Cardiac septum (tissue), 1 donor: ENCODE results near the genes CCDC24, KLF18, DMAP1 and TOE1.

DNA sequence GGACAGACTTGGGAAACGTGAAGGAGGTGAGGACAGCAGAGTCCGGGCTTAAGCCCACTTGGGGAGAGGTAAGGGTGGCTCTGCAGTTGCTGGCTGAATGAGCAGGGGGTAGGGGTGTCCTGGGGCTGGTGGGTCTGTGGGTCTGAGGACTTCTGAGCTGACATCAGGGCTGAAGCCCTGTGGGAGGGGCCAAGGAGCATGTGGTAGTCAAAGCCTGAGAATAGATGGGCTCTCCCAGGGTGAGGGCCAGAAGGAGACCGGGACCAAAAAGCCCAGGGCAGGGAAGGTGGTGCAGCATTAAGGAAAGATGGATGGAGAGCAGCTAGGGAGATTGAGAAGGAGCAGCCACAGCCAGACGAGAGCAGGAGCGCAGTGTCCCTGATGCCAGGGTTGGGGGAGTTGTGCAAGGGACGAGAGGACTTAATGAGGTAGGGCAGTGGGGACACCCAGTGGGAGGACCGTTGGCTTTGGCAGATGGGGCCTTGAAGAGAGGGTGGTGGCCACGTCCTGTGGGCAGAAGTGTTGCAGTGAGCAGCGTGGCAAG is 38.1 kb upstream of the KDM4A start:
- PRO-cap = no peak

DNA sequence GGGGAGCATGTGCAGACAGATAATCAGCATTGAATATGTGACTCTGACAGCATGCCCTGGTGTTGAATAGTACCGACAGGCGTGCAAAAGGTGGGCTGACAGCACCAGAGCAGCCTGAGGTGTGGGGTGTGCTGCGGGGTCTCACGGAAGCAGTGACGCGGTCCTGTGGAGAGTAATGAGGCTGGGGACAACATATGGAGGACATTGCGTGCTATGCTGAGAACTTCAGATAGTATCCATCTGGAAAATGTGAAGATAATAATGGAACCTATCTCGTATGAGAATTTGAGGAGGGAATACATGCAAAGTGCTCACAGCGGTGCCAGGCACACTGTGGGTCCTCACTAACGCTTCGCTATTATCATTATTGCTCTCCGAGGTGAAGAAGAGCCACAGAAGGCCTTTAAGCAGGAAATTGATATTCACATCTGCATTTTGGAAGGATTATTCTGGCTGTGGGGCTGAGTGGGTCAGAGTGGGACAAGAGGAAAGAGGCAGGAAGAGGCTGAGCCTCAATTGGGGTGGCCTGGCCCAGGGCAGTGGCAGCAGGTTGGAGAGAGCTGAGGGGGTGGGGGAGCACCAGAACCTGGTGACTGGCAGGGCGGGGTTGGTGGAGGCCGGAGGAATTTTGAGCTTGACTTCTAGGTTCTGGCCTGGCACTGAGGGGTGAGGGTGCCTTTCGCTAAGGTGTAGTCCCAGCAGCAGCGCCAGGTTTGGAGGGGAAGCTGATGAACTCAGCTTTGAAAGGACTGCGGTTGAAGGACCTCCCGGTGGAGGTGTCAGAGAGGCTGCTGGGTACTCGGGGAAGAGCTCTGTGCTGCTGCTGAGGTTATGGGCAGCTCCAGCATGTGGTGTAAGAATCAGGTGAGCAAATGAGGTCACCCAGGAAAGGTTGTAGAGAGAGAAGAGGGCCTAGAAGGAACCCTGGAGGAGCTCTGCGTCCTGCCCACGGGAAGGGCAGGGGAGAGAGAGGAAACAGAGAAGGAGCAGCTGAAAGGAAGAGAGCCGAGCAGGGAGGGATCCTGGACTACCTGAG is 33.7 kb upstream of the KDM4A start:
- PRO-cap = no peak

- PRO-cap = no peak
Observed at GRCh38 chr1:43667730-43668009, 17.7 kb downstream of the KDM4A start.

DNA sequence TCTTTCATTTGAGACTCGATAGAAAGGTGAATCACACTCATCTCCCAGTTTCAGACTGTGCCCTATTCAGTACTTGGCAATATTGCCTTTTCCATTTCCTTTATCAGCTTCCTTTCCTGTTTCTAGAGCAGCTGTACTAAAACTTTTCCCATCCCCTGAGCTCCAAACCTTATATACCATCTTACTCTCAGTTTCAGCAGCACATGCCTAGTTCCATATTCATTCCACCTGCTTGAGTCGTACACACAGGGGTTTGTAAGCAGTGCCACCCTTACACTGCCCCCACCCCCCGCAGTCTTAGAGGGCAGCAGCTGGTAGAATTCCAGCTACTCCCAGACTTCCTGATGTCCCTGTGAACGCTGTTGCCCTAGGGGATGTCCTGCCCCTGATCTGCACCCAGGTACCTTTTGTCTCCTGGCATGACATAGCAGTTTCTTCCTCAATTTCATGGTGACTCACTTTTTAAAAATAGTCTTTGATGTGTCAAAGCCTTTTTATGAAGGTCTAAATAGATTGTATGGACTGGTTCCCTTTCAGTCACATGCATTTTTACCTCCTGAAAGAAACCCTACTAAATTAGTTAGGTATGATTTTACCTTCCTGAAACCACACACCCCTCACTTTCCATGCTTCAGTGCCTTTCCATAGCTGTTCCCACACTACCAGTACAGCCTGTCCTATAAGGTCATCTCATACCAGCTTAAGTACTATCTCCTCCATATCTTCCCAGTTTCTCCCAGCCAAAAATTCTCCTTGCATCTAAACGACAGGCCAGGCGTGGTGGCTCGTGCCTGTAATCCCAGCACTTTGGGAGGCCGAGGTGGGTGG is 76.3 kb downstream of the ST3GAL3 start:
- PRO-cap = no peak

DNA sequence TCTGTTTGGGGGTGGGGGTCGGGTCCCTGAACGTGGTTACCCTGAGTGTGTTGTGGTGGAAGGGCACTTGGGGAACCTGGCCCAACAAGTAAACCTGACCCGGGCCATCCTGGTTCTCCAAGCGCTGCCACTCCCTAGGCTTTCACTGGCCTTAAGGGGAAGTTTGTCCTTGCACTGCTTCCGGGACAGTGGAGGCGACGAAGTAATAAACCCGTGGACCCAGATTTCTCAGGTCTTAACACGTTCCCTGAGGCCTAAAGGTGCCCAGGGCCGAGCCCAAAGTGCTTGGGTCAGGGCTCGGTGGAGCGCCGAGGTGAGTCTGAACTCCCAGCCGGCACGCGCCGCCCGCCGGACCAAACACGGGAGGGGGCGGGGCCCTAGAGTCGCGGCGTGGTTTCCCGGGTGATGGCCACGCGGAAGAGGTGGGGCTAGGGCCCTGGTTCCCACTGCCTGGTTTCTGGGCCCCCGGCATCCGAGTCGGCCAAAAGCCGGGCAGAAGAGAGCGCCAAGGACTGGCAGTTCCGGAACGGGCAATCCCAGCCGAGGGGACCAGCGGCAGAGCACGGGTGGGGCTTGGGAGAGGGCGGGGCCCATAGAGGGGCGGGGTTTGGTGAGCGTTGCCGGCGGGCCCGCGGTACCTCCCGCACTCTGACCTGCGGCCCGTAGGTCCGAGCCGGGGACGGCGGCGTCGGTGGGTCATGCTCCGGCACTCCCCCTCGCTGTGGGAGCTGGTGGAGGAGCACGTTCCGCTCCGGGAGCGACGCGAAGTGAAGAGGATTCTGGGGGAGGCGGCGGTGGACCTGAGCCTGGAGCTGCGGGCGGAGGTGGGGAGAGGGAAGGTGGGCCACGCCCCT is at the start of gene CCDC24:
CCDC24 (plus strand) TSS at position 419 of the 854 bp plus-strand sequence.
- PRO-cap = bidirectional peak, plus-strand start at position 484 of the sequence, minus-strand start at position 355 of the sequence; bidirectional peak, plus-strand start at position 593 of the sequence, minus-strand start at position 535 of the sequence

DNA sequence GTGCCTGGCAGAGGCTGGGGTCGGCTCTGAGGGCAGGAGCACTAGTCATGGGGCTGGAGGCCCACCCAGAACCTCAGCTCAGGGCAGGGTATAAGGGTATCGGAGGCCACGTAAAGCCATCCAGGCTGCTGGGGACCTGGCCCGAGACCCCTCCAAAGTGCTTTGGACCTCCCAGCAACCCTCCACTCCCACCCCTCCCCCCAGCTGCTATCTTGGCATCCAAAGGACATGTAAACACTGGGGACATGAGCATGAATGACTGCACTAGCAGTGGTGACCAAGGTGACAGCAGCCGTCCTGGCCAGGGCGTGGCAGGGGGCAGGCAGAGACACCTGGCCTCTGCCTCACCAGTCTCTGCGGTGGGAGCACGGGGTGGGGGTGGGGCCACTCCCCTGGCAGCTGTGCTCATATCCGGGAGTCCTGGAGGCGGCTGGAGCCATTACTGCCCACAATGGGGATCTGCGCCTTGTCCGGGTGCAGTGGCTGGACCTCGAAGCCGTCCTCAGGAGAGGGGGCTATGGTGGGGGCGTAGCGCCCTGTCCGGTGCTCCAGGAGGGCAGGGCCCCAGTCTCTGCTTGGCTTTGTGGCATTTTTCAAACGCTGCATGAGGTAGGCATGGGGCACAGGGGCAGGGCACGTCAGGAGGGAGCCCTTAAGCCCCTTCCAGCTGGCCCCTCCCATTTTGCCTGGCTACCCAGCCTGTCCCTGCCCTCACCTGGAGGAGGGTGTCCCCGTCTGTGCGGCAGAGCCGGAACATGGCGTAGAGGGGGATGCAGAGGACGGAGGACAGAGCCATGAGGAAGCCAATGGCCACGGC is 5.9 kb downstream of the CCDC24 start:
- PRO-cap = no peak

- PRO-cap = unidirectional peak, plus-strand start at chr1:44022154
Observed at GRCh38 chr1:44022071-44022381, 9.2 kb downstream of the SLC6A9 start.

GRCh38 chr1:44024864-44025216 is 6.4 kb downstream of the SLC6A9 start:
- PRO-cap = no peak

DNA sequence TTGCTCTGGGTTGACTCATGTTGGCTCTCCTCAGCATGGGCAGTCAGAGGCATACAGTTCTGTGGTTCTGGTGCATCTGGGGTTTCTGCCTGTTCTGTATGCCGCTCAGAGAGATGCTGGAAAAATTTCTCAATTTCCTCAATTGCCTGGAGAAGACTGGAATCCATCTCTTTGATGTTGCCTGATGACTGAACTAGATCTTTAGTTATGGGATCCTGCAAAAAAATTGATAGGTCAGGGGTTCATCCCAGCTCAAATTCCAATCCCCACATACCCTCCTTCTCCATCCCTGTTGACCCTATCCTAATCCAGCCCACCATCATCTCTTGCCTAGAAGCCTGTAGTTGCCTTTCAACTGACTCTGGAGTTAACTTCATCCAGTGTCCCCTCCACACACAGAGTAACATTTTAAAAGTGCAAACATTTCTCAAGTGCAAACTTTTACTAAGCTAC is at the start of gene KLF18:
KLF18 (minus strand) TSS at position 167 of the 453 bp plus-strand sequence.
- PRO-cap = no peak

DNA sequence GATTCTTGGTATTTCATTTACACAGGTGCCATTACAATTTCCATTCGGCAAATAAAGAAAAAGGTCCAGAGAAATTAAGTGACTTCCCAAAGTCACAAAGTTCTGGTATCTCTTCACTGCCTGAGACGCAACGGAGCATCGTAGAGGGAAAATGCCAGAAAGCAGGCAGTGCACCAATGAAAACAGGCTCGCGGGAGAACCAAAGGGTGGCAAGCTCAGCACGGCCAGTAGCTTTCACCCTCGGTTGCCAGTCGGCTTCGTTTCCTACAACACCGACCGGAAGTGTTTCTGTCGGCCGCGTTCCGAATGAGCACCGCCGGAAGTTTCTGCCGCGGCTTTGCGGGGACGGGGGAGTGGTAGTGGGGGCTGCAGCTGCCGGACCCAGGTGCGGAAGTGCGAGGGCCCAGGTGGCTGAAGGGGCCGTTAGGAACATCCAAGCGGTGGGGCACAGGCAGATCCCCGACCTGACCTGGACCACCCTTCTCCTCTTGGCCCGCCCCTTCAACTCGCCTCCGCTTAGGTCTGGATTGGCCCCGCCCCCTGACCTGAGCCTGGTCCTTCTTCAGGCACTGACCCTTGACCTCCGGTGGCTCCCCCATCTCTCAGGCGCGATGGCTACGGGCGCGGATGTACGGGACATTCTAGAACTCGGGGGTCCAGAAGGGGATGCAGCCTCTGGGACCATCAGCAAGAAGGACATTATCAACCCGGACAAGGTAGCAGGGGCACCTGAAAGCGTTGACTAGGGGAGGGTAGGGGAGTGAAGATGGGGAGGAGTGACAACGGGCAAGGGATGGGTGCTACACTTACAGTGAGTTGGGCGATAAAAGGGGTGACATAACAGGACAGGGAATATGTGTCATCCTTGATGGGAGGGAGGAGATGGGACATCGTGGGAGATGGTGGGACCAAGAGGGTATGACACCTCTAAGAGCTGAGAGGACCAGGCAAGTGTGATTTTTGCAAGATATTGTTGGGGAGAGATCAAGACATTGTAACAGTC is at the start of gene DMAP1:
DMAP1 (plus strand) TSS at position 329 of the 1,003 bp plus-strand sequence.
- PRO-cap = bidirectional peak, plus-strand start at position 329 of the sequence, minus-strand start at position 235 of the sequence

DNA sequence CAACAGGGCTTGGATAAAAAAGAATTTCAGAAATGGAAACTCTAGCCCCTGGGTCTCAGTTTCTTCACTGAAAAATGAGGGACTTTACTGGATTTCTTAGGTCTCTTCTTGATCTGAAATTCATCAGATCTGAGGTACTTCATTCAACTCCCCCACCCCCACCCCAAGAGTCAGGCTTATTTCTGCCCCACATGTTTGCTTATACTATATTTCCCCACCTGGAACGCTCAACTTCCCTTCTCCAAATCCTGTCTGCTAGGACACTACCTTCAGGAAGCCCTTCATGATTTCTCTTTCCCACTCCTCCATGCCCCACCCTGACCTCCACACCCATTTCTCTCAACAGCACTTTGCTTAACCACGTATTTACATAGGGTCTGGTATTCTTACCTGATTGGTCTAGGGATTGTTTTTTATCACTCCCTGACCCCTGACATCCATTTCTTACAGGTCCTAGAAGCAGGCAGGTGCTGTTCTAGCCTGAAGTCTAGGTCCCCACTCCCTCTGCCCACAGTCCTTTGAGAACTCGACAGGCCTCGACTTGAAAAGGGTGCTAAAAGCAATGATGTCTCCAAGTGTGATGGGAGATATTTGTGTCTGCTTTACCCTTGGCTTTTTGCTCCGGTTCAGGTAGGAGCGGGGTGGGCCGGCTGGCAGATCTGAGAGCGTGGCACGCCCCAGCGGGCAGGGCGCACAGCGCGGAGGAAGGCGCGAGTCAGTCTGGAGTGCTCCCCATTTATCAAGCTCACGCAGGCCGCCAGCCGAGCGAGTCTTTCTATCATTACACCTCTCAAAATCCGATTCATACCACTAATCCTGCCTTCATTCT is 47.5 kb downstream of the DMAP1 start:
- PRO-cap = no peak

GRCh38 chr1:44267790-44268174 is 54.5 kb downstream of the DMAP1 start:
- PRO-cap = no peak

- PRO-cap = no peak
Observed at GRCh38 chr1:44329850-44330809, 24.9 kb downstream of the ERI3 start.

- PRO-cap = no peak
Observed at GRCh38 chr1:44416913-44418071, 12.2 kb downstream of the RNF220 start.

DNA sequence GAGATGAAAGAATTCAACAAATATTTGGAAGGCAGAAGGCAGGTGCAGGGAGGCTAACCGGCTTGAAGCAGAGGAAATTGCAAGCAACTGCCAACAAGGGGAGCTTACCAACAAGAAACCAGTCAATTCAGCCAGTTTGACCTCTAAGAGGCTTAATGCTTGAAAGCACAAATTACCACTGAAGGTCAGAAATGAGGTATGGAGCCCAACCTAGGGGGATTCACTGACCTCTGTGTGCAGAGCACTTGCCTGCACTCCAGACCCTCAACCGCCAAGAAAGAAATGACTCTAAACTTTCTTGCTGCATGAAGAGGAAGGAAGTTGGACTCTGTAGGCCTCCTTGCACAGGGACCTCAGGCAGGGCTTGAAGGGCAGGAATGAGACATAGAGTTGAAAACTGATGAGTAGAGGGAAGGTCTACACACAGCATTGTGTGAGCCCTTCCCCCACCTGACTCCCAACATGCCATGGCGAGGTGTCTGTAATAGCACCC is 10.0 kb downstream of the ARMH1 start:
- PRO-cap = no peak

- PRO-cap = no peak
Observed at GRCh38 chr1:44805590-44806328, 1.4 kb downstream of the DYNLT4 start.

DNA sequence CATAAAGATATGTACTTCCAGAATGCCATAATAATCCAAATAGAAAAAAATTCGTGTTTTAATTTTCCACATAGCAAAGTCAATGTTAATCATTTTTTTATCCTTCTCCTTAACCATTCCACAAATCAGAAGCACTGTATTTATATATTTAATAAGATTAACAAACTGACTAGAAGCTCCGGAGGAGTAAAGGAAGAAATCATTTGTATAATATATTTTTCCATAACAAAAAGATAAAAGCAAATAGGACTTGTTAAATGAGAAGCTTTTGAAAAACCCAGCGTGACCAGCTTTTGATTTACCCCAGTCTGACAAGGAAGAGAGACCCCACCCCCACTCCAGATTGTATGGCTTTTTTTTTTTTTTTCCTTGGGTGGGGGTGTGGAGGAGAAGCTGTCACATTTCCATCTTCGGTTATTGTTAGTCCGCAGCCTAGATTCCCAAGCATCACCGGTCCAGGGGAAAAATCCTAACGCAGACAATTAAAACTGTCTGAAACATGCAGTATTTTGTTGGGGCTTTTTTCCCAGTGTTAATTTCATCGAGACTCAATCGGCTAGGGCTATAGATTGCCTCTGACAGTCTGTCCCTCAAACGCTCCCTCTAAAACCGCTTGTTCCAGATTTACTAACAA is 1.5 kb downstream of the ZSWIM5 start:
- PRO-cap = unidirectional peak, plus-strand start at position 423 of the sequence

GRCh38 chr1:45266129-45266828 is 59.9 kb upstream of the ZSWIM5 start:
- PRO-cap = no peak

GRCh38 chr1:45339652-45340749 is at the start of gene TOE1:
Gene TOE1, plus strand, starts transcription at chr1:45340170.
- PRO-cap = bidirectional peak, plus-strand start at chr1:45339722, minus-strand start at chr1:45339575; bidirectional peak, plus-strand start at chr1:45340223, minus-strand start at chr1:45340120; bidirectional peak, plus-strand start at chr1:45340566, minus-strand start at chr1:45340423

- PRO-cap = no peak
Observed at GRCh38 chr1:45403220-45403692, 63.3 kb downstream of the TOE1 start.